ENCODE results near the genes PCDH1 and DELE1.

GRCh38 chr5:141811389-141812253 lies 66.6 kb downstream of the PCDH1 start:
- PRO-cap = no peak
- RAMPAGE, long total RNA, 2 experiments = no peak in any of the 2 experiments

DNA sequence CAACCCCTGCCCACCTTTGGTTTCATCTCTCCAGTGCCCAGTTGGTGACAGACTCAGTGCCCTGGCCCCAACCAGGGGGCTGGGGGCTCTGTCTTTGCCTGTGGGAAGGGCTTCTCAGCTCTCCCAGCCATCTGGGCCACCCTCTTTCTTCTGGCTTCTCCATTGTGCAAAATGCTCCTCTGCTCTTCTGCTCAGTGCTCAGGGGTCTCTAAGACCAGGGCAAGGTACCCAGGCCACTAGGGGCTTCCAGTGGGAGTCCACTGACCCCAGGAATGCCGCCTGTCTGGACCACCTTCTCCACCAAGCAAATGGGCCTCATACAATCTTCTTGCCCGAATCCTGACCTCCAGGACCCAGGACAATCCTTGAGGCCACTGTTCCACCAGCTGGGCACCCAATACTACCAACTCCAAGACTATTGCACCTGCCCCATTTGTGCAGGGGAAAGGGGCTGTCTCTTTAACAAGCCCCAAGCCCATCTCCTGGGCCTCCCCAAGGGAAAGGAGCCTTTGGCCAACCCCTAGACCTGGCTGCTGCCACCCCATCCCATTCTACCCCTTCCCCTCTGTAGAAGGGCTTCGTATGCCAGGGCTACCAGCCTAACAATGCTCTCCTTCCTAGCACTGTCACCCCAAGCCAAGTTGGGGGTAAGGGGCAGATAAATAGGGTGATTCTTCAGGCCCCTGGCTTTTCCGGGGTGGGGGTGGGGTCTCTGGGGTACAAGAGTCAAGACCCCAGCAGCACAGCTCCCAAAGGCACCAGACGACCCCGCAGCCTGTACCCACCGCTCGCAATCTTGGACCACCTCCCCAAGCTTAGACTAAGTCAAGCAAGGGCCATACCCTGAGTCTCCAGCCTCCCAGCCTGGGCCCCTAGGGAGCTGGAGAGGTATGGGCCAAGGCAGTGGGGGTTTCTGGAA lies 26.3 kb downstream of the PCDH1 start:
- PRO-cap = no peak
- RAMPAGE, long total RNA, 2 experiments = no peak in any of the 2 experiments

DNA sequence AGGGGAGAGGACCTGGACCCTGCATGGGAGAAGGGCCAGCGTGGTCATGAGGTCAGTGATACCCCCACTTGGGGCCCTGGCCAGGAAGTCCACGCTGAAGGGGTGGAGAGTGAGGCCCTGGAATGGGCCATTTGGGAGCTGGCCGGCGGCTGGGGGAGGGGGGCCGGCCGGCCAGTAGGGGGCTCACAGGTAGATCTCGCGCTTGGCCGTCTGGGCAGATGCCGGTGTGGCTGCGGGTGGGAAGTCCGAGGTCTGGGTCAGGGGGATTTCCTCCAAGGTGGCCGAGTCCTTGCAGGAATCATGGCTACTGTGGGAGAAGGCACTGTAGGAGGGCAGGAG lies 24.4 kb downstream of the PCDH1 start:
- PRO-cap = no peak
- RAMPAGE, long total RNA, 2 experiments = no peak in any of the 2 experiments

DNA sequence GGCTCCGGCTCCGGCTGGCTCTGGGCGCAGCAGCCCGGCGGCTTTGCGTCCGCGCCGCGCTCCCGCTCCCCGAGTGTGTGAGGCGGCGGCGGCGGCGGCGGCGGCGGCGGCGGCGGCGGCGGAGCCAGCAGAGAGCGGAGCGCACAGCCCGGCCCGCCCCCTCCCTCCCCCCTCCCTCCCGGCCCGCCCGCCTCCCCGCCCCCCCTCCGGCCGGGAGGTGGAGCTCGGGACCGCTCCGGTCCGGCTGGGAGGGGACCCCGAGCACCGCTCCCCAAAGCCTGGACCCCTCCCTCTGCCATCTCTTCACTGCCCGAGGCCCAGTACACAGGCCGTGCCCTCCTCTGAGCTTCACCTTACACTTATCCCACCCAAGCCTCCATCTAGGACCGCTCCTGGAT lies at the start of gene PCDH1:
TSS of gene PCDH1 (minus strand) at position 79 of the 398 bp plus-strand sequence.
- PRO-cap = bidirectional peak, plus-strand start at position 78 of the sequence, minus-strand start at position 71 of the sequence
- RAMPAGE, long total RNA, 2 experiments = no peak in any of the 2 experiments

DNA sequence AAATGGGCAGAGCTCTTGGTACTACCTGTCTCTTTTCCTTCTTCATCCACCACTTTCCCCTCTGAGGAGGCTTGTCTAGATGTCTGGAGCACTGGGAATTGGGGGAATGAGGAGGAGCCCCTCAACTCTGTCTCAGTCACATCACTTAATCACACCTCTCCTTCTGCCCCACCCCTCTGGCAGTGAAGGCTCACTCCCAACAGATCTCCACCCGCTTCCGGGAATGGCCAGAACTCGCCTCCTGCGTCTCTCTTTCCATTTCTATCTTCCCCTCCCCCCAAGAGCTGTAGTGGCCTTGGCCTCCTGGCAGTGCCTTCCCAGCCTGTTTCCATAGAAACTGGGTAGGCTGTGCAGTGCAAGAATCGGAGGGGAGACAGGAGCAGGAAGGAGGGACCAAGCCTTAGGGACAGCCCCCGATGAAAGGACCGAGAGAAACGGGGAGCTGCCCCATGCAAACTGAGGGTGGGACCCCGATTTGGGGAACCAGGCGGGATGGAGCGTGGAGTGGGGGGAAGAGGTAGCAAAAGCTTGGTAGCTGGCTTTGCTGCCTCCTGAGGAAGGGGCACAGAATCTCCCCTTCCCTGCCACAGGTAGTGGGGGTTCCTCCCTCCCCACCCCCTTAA lies 4.4 kb upstream of the PCDH1 start:
- PRO-cap = no peak
- RAMPAGE, long total RNA, 2 experiments = no peak in any of the 2 experiments

- PRO-cap = no peak
- RAMPAGE, long total RNA, 2 experiments = no peak in any of the 2 experiments
Measured at GRCh38 chr5:141914085-141914838, 9.4 kb upstream of the DELE1 start.

GRCh38 chr5:141917796-141918204 lies 5.9 kb upstream of the DELE1 start:
- PRO-cap = no peak
- RAMPAGE, long total RNA, 2 experiments = no peak in any of the 2 experiments

- PRO-cap = bidirectional peak, plus-strand start at chr5:141923843, minus-strand start at chr5:141923752
- RAMPAGE, long total RNA, 2 experiments = start-site peak on the plus strand in 2 of 2 experiments, at chr5:141923823-141923877 at its widest, 20 to 115 reads per replicate
Measured at GRCh38 chr5:141923194-141924516, at the start of gene DELE1. Gene DELE1, plus strand, starts transcription at chr5:141923871.

DNA sequence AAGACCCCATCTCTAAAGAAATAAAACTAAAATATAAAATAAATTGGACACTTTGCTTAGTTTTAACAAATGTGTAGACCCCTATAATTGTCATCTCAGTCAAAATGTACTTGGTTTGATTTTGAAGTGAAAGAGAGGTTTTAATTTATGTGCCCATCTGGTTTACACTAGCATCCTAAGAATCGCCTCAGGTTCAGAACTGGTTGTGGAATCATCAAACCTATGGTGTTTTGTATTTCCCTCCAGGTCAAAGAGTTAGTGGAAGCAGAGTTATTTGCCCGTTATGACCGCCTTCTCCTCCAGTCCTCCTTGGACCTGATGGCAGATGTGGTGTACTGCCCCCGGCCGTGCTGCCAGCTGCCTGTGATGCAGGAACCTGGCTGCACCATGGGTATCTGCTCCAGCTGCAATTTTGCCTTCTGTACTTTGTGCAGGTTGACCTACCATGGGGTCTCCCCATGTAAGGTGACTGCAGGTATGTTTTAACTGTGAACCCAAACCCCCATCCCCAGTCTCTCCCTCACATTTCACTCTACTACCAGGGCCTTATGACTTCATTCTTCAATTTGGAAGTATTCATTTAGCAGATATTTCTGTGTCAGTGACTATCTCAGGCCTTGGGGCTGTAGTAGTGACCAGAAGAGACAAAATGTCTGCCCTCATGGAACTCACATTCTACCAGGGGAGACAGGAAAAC lies 11.1 kb downstream of the RNF14 start:
- PRO-cap = no peak
- RAMPAGE, long total RNA, 2 experiments = no peak in any of the 2 experiments

DNA sequence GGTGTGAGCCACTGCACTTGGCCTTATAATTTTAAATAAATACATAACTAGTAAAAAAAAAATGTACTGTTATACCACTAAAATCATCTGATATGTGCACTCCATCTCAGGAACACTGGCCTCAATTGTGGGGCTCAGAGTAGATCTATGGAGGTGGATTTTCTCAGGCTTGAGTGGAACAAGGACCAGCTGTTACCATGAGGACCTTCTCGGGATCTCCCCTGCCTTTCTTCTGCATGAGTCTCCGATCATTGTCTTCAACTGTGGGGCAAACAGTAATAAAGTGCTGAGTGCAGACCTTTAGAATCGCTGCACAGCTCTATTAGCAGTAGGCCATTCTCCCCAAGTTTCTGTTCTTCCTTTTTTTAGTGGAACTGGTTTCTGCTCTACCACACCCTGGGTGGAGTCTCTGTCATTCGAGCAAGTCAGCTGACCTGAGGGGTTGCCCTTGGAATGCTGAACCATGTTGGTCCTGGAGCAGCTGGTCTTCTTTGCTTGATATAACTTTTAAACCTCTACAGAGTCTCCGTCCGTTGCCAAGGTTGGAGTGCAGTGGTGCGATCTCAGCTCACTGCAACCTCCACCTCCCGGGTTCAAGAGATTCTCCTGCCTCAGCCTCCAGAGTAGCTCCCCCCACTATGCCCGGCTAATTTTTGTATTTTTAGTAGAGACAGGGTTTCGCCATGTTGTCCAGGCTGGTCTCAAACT lies 33.3 kb upstream of the GNPDA1 start:
- PRO-cap = no peak
- RAMPAGE, long total RNA, 2 experiments = no peak in any of the 2 experiments

DNA sequence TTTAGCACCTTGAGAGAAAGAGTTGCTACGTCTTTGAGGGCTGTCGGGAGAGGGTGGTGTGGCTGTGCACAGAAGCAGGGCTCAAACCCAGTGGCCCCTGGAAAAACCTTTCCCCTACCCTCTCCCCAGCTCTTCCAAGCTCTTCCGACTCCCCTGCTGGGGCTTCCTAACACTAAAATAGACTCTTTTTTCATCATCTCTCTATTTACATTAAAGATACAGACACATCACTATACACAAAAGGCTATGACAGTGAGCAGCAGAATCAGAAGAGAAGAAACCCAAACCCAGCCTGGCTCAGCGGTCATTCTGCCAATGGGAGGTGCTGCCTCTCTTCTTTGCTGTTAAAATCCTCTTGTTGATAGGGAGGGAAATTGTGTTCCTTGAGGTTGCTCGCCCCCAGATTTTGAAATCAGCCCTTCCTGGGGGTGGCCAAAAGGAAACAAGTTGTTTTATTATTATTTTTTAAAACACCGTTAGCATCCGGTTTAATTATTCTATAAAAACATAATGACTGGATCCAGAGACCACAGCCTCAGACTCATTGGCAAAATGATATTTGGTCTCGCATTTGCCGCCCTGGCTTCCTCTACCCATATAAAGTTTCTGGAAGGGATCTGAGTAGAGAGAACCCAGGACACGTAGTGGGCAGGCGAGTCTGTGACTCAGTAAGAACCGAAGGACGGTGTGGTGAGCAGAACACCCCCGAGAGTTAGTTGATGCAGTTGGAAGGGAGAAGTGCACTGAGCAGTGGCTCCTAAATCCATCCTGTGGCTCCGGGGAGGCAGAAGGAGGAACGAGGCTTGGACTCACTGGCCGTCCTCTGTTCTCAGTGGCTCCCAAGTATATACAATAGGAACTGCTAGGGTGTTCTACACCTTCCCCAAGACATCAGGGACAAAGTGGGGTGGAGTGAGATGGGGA lies 11.8 kb downstream of the SPRY4 start:
- PRO-cap = no peak
- RAMPAGE, long total RNA, 2 experiments = start-site peak on the minus strand in 1 of 2 experiments, centred at positions 361 to 522 of the sequence, 5 to 12 reads per replicate

- PRO-cap = no peak
- RAMPAGE, long total RNA, 2 experiments = no peak in any of the 2 experiments
Measured at GRCh38 chr5:142843066-142844006, 73.2 kb downstream of the ARHGAP26 start.

- PRO-cap = no peak
- RAMPAGE, long total RNA, 2 experiments = no peak in any of the 2 experiments
Measured at GRCh38 chr5:142901816-142902446, 131.8 kb downstream of the ARHGAP26 start.

- PRO-cap = no peak
- RAMPAGE, long total RNA, 2 experiments = no peak in any of the 2 experiments
Measured at GRCh38 chr5:142910147-142910462, 139.9 kb downstream of the ARHGAP26 start.

- PRO-cap = unidirectional peak, plus-strand start at chr5:142926032; unidirectional peak, plus-strand start at chr5:142926093
- RAMPAGE, long total RNA, 2 experiments = no peak in any of the 2 experiments
Measured at GRCh38 chr5:142925474-142926252, 155.5 kb downstream of the ARHGAP26 start.

DNA sequence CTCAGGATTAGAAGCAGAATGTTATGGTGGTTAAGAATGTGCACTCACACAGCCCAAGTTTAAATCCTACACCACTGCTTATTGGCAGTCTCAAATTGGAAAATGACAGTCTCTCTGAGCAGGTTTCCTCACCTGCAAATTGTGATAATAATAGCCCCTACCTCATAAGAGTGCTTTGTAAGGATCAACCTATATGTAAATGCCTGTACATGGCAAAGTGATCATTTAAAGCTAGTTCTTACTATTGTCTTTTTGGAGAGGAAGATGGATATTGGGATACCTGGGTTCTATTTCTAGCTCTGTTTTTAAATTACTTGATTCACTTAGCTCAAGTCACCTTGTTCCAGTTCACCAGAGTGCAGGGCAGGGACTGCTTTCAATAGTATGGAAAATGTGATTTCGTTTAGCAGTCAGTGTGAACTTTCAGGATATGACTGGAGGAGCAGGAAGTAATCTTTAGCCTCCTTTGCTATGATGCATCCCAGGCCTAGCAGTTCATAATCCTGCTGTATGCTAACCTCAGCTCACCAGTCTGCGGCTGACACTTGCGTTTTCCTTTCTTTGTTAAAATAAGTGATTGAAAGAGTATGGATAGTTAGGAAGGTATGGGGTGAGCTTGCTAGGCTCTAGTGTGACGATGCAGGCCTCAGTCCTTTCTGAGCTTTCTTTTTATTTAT lies 169.6 kb downstream of the ARHGAP26 start:
- PRO-cap = no peak
- RAMPAGE, long total RNA, 2 experiments = no peak in any of the 2 experiments

- PRO-cap = no peak
- RAMPAGE, long total RNA, 2 experiments = no peak in any of the 2 experiments
Measured at GRCh38 chr5:142993778-142994384, 223.7 kb downstream of the ARHGAP26 start.

GRCh38 chr5:143042384-143042779 lies 272.2 kb downstream of the ARHGAP26 start:
- PRO-cap = no peak
- RAMPAGE, long total RNA, 2 experiments = no peak in any of the 2 experiments

DNA sequence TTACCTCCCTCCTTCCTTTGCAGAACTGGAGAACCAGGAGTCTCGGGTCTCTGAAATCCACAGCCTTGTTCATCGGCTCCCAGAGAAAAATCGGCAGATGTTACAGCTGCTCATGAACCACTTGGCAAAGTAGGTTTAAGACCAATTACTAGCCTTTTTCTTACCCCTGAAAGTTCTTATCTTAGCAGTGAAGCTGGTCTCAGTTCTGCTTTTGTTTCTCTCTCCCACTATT lies 287.4 kb downstream of the ARHGAP26 start:
- PRO-cap = no peak
- RAMPAGE, long total RNA, 2 experiments = no peak in any of the 2 experiments

DNA sequence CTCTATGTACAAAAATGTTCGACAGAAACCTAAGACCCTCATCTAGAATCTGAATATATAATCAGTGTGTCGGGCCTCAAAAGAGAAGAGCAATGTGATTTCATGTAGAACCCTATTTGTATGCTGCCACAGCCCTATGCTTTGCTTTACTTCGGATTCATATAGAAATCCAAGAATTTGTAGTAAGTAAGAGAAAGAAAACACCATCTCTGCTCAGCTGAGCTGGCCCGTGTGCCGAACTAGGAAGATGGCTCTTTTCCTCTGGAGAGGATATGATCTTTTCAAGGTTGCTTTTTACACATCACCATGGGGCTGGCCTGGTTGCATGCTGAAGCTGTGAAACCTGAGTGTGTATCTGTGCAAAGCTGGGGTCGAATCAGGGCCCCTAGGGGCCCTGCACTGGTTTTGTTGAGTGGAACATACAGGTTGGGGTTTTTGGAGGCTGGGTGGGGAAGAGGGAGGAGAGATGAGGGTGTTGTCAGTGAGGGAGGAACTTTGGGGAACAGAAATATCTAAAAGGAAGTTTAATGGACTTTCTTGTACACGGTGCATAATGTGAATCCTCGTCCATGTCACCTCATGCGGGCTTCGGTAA lies 238.5 kb downstream of the NR3C1 start:
- PRO-cap = no peak
- RAMPAGE, long total RNA, 2 experiments = no peak in any of the 2 experiments